Tongue (tissue), 2 donors: ENCODE measurements around a stretch of chr2.

DNA sequence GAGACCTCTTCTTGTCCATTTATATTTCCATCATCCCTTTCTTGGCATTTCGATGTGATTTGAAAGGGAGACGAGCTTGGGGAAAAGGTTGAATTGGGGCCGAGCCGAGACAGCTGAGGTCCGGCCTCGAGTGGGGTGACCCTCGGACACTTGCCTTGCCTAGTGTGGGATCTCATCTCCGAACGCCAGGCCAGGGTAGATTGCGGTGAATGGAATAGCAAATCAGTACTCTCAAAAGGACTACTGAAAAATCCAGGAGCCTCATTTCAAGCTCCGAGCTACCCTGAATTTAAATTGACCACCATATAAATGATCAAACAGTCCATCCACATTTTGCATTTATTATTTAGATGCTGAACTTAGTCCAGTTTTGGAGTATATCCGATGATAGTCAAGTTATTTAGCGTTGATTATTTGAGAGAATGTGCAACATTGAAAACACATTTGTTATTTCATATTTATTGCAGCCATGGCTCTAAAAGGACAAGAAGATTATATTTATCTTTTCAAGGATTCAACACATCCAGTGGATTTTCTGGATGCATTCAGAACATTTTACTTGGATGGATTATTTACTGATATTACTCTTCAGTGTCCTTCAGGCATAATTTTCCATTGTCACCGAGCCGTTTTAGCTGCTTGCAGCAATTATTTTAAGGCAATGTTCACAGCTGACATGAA, 1.1 kb downstream of the KLHL23 start:
- RAMPAGE, long total RNA: no peak

- RAMPAGE, long total RNA: no peak
These were observed 90.8 kb upstream of the MYO3B start for GRCh38 chr2:170086943-170087788.

GRCh38 chr2:170362680-170363616, 185.0 kb downstream of the MYO3B start:
- RAMPAGE, long total RNA: no peak

GRCh38 chr2:170500822-170501196, 214.3 kb upstream of the SP5 start:
- RAMPAGE, long total RNA: no peak

DNA sequence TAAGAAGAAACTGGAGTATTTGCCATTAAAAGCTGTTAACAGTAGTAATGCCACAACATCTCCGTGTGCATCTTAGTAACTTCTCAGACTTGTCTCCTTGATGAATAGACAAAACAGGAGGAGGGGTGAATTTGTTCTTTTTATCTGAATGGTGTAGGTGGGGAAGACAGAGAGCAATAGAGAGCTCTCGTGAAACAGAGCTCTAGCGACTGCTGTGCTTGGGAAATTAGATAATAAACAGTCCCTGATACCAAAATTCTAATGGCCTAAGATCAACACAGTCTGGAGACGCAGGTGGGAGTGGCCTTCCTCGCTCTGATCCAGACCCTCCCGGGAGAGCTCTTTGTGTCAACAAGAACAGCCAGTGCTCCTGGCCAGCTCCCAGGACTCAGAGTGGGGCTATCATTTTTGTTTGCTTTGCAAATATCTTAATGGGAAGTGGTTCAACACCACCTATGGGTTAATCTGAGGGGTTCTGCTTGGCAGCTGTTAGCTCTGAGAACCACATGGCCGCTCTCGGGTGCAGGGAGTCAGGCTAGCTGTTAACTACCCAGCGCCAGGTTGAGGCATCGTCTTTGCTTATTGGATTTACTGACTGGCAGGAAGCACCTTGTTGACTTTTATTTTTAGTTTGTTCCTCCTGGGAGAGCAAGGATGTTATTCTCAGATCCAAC, 185.0 kb upstream of the SP5 start:
- RAMPAGE, long total RNA: no peak

DNA sequence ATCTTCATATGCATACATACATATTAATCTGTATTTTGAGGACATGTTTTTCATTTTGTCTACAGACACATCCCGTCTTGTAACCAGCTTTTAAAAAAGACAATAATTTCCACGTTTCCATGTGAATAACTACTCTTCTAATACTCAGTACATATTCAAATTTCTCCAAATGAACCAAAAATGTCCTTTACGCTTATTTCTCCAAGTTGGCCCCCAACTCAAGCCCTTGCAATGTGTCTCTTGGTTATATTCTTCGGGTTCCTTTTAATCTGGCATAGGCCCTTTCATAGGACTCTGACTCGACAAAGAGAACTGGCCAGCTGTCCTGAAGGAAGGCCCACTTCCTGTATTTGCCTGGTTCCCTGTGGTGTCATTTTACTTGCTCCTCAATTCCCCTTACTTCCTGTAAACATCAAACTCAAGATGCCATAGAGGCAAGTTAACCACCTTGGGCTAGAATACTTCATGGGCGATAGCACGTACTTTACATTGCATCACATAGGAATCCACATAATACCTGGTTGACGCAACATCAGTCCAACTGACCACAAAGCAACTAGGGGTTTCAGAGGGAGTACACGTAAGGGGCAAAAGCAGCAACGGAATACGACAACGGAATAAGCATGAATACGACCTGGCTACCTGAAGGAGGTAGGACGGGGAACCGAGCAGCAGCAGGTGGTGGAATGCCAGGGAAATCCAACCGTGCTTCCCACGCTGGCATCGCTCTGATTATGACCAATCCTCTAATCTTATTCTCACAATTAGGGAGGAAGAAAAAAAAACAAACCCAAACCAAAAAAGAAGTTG, 938 bp upstream of the GORASP2 start:
- RAMPAGE, long total RNA: no peak

- RAMPAGE, long total RNA: no peak
These were observed 57.6 kb downstream of the GORASP2 start for GRCh38 chr2:170986557-170987094.

DNA sequence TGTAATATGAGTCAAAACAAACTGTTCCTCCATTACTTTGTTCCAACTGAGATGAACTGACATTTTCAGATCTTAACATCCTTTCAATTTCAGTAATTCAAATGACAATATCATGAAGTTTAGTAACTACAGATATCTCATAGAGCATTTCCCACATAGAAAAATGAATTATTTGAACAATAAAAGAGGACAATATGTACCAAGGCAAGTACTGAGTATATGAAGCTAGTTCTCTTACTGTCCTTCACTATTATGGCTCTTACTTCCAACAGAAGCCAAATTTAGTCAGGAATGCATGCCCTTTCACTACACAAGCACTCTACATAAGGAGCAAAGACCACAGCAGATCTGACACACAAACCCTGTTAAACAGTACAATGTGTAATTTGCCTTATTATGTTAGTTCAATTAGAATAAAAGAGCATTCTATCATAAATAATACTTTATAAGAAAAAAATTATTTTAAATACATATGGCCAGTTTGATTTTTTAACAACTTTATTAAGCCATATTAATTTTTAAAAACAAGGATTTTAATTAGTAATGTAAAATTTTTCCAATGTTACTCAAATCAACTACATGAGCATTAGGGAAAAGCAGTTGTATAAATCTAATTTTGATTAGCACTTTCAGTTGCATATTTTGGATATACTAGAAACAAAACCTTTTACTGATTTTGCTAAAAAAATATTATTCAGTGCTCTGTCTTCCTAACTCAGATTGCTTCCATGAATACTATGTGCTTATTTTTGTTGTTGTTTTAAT, 15.2 kb downstream of the SLC25A12 start:
- RAMPAGE, long total RNA: no peak

- RAMPAGE, long total RNA: no peak
These were observed 2.1 kb upstream of the DLX1 start for GRCh38 chr2:172083124-172083627.

DNA sequence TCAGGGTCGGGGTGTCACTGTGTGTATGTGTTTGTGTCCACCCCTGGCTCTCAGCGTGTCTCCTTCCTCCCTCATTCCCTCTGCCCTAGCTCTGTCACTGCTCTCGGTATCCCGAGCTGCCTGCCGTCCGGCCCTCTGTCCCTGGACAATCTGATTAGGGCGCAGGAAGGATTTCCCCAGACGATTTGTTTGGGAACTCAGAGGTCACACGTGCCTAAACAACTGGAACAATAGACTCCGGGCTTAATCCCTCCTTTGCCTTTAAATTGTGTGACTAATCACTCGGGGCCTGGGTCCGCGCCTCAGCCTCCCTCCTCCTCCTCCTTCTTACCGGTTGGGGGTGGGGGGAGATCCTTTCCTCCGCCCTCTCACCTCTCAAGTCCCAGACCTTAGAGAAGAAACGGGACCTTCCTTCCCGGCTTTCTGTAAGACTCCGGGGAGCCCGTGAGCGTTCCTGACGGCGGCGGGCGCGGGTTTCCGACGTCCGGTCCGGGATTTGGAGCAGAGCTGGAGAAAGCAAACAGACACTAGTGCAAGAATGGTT, 1.7 kb downstream of the DLX1 start:
- RAMPAGE, long total RNA: no peak

- RAMPAGE, long total RNA: no peak
These were observed 3.3 kb downstream of the DLX1 start for GRCh38 chr2:172088391-172089136.

DNA sequence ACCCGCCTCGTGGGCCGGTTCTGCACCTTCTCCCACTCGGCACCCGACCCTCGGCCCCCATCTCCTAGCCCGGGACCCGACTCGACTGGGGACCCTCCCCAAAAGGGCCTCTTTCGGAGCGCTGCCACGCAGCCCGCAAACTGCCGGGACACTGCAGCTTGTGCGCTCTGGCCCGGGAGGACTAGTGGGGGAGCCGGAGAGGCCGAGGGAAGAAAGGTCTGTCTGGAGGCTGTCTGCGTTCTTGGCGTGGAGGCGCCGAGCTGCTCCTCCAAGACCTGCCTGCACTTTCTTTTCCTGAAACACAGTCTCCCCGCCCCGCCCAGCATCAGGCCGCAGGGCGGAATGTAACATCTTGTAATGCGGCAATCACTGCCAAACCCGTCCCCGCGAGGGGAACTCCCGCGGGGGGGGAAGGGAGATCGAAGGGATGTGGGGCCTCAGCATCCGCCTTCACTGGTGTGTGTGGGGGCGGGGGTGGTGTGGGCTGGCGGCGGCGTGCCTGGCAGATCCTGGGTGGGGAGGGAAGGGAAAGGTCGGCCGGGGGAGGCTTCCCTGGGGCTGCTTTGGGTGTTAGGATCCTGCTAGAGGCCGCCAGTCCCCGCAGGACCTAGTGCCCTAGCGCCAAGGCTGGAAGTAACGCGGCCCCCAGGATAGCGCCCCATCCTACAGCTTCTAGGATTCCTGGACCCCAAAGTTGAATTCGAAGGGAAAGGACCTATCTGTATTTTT, 7.3 kb downstream of the DLX2 start:
- RAMPAGE, long total RNA: no peak

- RAMPAGE, long total RNA: no peak
These were observed 69.7 kb upstream of the DLX2 start for GRCh38 chr2:172172352-172172921.

- RAMPAGE, long total RNA: no peak
These were observed 46.6 kb downstream of the ITGA6 start for GRCh38 chr2:172473959-172474449.

DNA sequence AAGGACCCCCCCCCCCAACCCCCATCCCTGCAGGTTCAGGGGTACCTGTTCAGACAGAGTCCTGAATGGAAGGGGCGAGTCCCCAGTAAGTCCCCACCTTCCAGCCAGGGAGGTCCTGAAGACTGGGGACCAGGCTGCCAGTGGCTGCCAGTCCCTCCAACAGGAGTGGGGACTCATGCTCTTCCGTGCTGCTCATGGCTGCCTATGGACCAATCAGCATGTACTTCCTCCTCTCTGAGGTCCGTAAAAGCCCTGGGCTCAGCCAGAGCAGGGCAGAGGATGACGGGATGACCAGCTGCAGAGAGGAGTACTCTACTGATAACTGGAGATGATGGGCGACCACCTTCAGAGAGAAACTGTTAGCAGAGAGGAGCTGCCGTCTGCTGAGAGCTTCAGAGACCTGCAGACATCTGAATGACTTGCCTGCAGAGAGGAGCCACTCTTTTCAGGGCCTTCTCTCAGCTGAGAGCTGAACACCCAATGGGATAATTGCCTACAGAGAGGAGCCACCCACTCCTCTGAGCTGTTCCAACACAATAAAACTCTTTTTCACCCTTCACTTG, 58.4 kb downstream of the PDK1 start:
- RAMPAGE, long total RNA: no peak

- RAMPAGE, long total RNA: no peak
These were observed 47.4 kb downstream of the RAPGEF4 start for GRCh38 chr2:172783052-172783503.

DNA sequence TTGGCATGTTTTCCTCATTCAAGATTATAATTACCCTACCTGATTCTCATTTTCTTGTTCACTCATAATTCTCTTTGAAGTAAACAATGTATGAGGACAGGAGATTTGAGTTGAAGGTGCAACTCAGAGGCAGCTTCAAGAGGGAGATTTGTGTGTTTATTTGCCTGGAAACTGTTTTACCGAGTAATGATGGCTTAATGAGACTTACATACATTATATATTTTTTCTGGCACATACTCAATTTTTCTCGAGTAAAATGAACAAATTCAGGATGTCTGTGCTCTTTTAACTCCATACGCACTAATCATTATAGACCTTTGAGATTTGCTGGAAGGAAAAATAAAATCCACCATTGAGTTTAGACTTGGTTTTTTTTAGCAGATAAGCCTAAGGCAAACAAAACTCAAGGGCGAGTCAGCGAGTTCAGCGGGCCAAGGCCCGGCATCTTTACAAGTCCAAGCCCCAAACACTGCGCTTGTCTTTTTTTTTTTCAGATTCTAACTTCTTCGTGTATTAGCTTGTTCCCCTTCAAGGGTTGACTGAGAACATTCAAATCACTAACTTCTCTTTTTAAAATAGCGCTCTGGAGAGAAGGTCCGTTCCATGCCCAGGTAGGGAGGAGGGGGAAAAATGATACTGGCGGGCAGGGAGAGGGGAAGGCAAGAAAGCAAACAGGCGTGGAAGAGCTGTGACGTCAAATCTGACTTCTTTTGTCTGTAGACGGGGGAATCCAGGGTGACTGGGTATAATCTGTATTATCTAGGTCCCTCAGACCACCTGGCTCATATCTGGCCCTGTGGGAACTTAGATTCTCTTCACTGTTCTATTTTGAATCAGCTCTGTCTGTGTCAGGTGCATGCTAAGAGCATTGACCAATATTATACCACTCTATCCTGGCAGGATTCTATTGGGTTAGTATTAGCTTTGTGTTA, 72.7 kb upstream of the MAP3K20 start:
- RAMPAGE, long total RNA: no peak

DNA sequence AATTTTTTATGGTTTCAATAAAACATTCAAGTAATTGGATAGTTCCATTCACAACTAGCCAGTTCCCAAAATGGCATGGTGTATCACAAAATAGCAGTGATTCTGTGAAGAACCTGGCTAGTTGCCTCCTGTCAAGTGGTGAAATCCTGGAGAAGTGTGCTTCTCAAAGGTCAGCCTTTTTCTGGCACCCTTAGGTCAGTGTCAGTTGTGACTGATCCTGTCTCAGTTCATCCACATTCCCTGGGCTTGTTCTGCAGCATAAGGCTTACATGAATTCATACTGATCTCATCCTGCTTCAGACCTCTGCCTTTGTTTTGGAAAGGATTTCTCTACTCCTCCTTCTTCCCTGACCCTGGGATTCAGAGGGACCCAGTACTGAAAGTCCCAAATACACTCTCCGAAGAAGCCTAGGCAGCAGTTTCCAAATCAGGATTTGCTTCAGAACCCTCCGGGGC, 10.9 kb downstream of the MAP3K20 start:
- RAMPAGE, long total RNA: no peak

DNA sequence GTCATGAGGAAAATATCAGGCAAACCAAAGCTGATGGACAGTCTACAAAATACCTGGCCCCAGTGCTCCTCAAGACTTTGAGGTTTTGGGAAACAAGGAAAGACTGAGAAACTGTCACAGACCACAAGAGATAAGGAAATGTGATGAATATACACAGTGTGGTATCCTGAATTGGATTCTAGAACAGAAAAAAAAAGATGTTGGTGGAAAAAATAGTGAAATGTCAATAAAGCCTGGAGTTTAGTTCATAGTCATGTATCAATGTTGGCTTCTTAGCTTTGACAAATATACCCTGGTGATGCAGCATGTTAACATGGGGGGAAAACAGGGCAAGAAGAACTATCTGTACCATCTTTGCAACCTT, 28.7 kb downstream of the MAP3K20 start:
- RAMPAGE, long total RNA: no peak

DNA sequence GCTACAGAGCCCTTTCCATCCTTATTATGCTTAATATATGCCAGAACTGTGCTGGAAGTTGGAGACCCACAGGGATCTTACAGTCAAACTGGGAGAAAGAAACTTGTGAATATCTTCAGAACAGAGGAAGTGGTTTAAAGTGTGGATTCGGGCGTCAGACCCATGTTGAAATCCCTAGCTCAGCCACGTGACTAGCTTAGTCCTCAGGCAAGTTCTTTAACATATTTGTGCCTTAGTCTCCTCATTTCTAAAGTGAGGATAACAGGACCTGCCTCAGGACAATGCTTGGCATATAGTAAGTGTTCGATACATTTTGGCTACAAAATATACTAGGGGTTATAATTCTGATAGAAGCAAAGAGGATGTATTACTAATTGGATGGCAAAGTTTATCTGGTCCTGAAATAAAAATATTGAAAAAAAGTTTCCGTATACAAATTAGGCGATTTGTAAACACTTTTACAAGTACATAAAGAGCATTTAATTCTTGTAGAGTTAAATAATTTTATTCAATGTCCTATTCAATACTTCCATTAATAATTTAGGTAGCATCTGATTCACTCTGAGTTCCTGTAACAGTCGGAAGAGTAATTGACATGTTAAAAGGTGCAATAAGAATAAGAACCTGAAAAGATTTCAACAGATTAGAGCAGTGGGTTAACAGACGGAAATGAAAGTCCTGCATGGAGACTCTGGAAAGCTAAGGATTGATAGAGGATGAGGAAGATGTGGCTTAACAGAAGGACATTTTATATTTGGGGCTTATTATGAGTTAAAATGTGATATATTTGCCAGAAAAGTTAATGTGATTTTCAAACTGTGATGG, 59.3 kb downstream of the MAP3K20 start:
- RAMPAGE, long total RNA: no peak